Bronchial epithelial cell (primary cell): ENCODE data around the gene C20orf141.

DNA sequence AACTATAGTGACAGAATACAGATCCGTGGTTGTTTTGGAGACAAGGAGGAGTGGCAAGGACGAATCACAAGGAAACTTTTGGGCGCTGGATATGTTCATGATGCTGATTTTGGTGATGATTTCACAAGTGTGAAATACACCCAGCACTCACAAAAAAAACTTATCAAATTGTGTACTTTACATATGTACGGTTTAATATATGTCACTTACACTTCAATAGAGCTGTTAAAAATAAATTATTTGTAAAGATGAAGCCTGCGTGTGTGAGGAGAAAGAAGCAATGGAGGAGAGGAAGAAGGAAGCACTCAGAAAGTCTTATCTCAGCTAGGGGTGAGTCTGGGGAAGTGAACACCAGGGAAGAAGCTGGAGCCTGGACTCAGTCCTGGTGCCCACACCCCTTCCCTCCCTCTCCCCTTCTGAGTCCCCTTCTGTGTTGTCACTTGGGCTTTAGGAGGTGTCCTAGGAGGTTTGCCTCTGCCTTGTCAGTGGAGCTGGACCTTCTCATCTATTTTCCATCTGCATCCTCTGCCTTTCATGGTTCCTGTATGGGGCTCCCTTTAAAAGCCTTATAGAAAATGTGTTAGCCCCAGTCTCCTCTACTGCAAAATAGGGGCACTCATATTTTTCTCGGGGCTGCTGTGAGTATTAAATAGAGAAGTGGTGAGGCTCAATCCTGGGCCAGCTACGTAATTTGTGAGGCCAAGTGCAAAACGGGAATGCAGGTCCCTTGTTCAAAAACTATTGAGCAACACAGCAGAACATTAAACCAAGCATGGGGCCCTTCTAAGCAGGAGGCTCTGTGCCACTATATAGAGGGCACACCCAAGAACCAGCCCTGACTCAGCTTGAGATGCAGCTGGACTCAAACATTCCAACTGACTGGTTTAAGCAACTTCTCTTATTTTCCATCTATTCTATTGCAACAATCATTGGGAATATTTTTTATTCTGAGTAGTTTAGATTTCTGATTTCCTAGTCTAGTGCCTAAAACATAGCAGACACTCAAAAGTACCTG is 1.8 kb downstream of the SIRPB2 start:
- RRBS, 2 experiments, result no CpG with 5 or more reads among the region's 8 CpGs

GRCh38 chr20:1654987-1655430 is 2.6 kb downstream of the SIRPG start:
- RRBS, 2 experiments, result no CpG with 5 or more reads among the region's 1 CpG

DNA sequence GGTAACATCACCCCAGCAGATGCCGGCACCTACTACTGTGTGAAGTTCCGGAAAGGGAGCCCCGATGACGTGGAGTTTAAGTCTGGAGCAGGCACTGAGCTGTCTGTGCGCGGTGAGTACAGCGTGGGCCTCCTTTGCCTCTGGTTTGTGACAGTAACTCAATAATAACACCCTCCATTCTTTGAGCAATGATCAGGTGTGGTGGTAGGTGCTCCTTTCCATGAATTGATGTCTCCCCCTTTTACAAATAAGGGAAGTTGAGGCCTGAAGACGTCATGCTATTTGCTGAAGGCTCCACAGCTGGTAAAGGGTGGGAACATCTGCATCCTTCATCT is 20.1 kb downstream of the SIRPA start:
- RRBS, 2 experiments, result no CpG with 5 or more reads among the region's 8 CpGs

GRCh38 chr20:1927143-1927842 is 32.1 kb downstream of the SIRPA start:
- RRBS, 2 experiments, result no CpG with 5 or more reads among the region's 9 CpGs

- RRBS, 2 experiments, result no CpG with 5 or more reads among the region's 13 CpGs
Measured at GRCh38 chr20:2116674-2117410, 15.2 kb downstream of the STK35 start.

DNA sequence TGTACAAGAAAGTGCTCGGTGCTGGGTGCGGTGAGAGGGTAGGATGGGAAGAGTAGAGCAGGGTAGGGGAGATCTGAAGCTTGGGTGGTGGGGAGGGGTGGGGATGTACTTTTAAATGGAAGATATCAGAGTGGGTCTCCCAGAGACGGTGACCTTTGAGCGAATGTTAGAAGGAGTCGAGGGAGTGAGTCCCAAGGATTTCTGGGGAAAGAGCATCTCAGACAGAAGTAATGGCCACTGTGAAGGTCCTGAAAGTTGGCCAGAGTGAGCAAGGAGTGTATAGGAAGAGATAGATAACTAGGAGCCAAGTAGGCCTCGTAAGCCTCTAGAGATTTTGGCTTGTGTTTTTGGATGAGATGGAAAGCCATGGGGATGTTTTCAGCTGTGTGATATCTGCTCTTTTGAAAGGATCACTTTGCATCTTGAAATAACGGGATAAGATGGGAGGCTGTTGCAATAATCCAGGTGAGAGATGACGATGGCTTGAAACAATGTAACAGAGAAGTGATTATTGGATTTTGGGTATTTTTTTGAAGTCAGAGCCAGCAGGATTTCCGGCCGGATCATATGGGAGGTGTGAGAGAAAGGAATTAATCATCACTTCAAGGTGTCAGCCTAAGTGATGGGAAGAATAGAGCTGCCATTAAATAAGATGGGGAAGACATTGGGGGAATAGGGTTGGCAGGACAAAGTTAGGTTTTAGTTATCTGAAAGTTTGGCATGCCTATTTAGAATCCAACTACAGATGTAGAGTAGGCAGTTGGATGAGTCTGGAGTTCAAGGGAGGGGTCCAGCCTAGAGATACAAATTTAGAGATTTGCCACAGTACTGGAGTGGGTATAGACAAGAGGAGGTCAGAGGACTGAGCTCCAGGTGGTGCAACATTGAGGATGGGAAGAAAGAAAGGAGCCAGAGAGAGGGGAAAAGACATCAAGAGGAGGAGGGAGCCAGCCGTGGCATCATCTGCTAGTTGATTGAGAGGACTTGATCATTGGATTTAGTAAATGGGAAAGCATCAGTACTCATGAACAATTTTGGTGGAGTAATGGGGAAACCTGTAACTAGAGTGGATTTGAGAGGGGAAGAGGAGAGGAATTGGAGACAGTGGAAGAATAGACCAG is 19.5 kb downstream of the STK35 start:
- RRBS, 2 experiments, result no CpG with 5 or more reads among the region's 11 CpGs

DNA sequence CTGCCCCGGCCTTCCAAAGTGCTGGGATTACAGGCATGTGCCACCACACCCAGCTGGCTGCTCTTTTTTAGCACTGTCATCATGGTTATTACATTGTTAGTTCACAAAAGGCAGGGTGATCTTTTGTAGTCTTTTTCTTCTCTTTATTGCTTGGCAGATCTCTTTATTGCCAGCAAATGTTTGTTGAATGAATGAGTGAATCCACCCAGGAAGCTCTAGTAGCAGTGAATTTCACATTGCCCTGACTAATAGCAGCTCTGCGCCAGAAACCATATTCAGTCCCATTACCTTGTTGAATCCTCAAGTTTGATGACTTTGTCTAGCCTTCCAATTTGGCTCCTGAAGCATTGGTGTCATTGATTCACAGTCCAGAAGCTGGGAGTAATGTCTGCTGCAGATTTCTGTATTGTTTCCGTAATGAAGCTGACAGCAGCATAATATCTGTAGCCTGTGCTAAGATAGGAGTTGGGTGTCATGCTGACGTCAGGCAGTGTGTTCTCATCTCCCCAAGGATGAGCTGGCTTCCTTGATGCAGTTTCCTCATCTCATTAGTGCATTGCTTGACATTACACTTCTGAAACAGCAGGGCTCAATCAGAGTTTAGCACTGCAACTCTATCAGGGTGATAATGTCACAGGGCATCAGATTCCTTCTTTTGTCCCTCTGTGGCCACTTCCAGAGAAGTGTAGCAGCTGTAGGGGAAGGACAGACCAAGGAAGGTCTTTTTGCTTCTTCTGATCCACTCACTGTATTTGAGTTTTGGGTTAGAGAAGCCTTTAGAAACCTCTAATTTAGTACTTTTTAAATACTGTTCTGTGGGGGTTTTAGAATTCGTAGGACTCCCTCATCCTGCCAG is 84.8 kb upstream of the TGM3 start:
- RRBS, 2 experiments, result no CpG with 5 or more reads among the region's 5 CpGs

DNA sequence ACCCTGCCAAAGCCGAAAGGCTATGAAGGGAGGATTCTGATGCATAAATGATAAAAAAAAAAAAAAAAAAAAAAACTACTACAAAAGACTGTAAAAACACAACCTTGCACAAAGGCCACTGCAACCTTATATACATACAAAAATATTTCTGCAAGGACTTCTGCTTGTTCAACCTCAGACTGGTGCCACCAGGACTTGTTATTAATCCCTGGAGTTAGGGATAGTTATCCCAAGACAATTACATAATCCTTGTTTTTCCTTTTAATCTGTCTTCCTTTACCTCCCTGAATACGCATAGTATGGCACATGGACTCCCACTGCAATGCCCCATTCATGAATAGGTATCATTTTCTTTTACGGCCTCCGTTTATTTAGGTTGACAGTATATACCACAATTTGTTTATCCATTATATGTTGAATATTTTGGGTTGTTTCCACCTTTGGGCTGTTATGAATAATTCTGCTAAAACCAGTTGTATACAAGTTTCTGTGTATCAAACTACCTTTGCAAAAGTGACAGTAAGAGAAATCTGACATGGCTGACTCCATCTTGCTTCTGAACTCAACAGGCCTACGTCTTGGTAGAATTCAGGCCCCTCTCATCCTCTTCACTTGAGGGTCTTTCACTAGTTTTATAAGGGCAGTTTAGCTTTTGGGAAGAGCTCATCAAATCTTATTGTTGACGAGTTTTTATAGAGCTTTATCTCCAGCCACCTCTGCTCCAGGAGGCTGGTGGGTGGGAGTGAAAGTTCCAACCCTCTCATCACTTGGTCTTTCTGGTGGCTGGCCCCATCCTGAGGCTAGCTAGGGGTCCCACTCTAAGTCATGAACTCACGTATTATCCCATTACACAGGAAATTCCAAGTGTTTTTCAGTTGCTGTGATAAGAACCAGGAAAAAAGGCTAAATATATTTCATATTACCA is 11.8 kb downstream of the SNRPB start:
- RRBS, 2 experiments, result no CpG with 5 or more reads among the region's 7 CpGs

DNA sequence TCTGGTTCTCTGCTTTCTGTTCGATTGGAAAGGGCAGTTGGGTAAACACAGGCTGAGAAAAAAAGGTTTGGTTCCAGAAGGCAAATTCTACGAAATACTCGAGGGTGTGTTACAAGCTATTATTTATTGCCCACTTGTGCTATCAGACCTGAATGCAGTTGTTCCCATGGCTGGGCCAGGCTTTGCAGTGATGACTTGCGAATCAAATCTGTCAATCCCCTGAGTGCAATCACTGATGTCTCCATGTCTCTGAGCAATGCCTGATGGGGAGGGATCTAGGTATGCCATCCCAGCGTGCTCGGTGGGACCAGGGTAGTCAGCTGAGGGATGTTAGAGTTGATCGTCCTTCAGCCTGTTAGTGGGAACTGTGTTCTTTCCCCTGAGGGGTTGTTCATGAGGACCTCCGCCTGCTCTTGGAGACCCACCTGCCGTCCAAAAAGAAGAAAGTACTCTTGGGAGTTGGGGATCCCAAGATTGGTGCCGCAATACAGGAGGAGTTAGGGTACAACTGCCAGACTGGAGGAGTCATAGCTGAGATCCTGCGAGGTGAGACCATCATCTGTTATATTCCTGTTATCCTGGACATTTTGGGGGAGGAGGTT is 1.7 kb downstream of the NOP56 start:
- RRBS, 2 experiments, result no CpG with 5 or more reads among the region's 11 CpGs

DNA sequence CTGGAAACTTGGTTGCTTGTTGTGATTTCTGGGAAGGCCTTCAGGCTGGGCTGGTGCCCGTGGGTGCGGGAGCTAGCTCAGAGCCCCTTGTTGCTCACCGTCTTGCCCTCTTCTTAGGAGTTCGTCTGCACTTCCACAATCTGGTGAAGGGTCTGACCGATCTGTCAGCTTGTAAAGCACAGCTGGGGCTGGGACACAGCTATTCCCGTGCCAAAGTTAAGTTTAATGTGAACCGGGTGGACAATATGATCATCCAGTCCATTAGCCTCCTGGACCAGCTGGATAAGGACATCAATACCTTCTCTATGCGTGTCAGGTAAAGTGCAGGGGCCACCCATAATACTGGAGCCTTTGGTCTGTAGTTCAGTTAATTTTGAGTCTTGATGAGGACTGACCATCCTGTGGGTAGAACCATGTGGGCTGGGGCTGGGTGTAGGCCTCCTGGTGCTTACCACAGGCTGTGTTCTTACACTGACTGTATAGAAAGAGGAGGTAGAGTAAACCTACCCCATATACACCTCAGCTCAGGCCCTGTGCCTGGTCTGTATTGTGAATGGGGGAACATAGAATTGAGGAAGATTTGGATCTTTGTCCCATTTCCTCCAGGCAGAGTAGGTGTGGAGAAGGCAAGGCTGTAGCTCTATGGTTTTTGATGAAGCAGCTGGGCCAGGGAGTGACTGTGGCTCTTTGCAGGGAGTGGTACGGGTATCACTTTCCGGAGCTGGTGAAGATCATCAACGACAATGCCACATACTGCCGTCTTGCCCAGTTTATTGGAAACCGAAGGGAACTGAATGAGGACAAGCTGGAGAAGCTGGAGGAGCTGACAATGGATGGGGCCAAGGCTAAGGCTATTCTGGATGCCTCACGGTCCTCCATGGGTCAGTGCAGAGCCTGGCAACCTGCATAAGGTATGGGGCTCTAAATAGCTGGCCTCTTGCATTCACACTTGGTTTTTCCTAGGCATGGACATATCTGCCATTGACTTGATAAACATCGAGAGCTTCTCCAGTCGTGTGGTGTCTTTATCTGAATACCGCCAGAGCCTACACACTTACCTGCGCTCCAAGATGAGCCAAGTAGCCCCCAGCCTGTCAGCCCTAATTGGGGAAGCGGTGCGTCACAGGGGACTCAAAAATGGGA is 2.6 kb downstream of the NOP56 start:
- RRBS, 2 experiments, result no CpG with 5 or more reads among the region's 20 CpGs

GRCh38 chr20:2687930-2688324 is 4.7 kb upstream of the EBF4 start:
- RRBS, 2 experiments, result no CpG with 5 or more reads among the region's 16 CpGs

- RRBS, 2 experiments, result 79 to 87% methylated on average over 2 of the region's 8 CpGs
Measured at GRCh38 chr20:2814546-2815170, at the start of gene C20orf141. TSS of gene C20orf141 (plus strand) at chr20:2814987.

- RRBS, 2 experiments, result no CpG with 5 or more reads among the region's 10 CpGs
Measured at GRCh38 chr20:2821912-2822570, 5.9 kb downstream of the TMEM239 start.

GRCh38 chr20:2957831-2958385 is 84.6 kb downstream of the PTPRA start:
- RRBS, 2 experiments, result no CpG with 5 or more reads among the region's 4 CpGs

DNA sequence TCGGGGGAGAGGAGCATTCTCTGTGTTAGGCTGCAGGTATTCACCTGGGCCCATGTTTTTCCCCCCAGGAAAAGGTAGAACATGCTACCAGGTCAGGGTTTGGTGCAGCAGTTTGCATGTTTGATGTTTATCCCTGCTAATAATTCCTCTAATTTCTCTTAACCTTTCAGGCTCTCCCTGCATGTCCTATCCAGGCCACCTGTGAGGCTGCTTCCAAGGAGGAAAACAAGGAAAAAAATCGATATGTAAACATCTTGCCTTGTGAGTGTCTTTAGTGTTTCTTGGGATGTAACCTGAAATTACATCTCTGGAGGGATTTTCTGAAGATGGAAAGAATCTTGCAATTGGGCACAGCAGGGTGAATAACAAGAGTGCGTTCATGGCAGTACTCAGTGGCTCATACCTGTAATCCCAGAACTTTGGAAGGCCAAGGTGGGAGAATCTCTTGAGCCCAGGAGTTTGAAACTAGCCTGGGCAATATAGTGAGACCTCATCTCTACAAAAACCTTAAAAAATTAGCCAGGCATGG is 38.5 kb upstream of the GNRH2 start:
- RRBS, 2 experiments, result no CpG with 5 or more reads among the region's 3 CpGs

DNA sequence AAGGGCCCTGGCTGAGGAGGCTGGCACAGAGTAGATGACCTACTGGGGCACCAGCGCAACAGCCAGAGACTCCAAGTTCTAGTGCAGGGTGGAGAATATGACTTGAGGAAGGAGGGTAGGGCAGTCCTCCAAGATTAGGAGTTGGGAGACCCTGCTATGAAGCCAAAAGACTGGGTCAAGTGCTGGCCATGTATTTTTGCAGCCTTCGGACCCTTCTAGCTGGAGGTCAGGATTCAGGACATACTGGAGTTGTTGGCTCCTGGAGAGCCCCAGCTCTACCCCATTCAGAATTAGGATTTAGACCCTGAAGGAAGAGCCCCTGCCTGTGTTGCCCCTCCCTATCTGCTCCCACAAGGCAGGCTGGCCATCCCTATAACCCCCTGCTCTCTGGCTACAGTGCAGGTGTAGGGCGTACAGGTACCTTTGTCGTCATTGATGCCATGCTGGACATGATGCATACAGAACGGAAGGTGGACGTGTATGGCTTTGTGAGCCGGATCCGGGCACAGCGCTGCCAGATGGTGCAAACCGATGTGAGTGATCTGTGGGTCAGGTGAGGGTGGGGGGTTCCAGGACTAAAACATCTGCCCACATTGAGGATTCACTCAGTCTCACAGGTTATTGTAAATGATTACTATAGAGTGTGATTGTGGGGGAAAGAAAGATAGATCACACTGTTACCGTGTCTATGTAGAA is 21.0 kb upstream of the GNRH2 start:
- RRBS, 2 experiments, result no CpG with 5 or more reads among the region's 11 CpGs

DNA sequence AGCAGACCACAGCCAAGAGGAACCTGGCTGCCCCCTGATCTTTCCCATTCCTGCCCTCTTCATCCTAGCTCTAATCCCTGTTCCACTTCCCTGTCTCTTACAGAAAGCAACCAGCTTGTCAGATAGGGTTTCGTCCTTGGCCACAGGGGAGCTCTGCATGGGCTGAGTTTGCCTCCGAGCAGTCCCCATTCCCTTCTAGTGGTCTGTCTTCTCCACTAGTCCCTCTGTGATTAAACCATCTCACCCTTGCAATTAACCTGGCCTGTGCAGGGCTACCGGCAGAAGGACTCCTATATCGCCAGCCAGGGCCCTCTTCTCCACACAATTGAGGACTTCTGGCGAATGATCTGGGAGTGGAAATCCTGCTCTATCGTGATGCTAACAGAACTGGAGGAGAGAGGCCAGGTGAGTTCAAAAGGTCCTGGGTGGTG is 16.0 kb upstream of the GNRH2 start:
- RRBS, 2 experiments, result no CpG with 5 or more reads among the region's 6 CpGs

DNA sequence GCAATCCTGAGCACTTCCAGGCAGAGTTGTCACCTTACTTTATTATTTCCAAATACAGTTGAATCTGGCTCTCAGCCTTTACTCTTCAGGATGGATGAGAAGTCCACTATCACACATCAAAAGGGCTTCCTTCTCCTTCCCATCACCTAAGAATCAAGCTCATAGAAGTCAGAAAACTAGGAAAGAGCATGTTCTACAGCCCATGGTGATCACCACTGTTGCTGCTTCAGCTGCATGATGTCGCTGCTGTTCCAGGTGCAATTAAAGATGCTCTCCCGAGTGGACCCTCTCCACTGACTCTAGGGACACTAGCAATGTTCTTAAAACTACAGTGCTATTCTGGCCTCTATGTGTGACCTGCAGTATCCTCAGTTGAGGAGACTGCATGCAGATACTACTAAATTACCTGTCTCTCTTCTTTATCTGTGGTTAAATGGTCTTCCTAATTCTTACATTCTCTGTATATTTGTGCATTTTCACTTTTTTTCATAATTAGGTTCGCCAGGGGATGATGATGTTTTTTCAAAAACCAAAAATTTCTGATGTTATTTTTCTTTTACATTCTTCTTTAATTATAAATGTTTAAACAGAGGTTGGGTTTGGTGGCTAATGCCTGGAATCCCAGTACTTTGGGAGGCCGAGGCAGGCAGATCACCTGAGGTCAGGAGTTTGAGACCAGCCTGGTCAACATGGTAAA is 52.6 kb downstream of the DNAAF9 start:
- RRBS, 2 experiments, result no CpG with 5 or more reads among the region's 4 CpGs

GRCh38 chr20:3406270-3407278 is 895 bp downstream of the DNAAF9 start:
- RRBS, 2 experiments, result no CpG with 5 or more reads among the region's 36 CpGs

DNA sequence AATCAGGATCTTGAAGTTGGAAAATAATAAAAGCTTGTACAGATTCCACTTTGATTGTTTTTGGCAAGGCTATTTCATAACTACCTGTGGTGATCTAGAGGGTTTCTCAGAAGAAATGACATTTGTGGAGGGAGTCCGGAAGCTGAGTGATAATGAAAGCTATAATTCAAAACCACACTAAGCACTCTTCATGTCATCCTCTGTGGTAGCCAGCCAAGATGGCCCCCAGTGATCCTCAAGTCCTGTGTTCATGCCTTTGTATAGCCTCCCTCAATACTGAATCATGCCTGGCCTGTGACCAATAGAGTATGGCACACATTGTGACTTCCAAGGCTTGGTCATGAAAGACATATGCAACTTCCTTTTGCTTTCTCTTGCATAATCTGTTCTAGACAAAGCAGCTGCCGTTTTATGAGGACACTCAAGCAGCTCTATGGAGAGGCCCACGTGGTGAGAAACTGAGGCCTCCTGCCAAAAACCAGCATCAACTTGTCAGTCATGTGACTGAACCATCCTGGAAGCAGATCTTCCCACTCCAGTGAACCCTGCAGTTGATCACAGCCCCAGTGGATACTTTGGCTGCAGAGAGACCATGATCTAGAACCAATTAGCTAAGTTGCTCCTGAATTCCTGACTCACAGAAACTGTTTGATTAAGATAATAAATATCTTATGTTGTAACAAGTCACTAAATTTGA is 12.8 kb upstream of the DNAAF9 start:
- RRBS, 2 experiments, result no CpG with 5 or more reads among the region's 3 CpGs